Left colon (tissue), 1 donor: ENCODE measurements around the gene WFDC1.

GRCh38 chr16:82735501-82736081, 108.8 kb downstream of the CDH13 start:
- PRO-cap, result no peak

- PRO-cap, result no peak
These were observed 80.7 kb upstream of the HSBP1 start for GRCh38 chr16:83727040-83727433.

GRCh38 chr16:83800005-83800305, 7.8 kb upstream of the HSBP1 start:
- PRO-cap, result unidirectional peak, plus-strand start at chr16:83800143

DNA sequence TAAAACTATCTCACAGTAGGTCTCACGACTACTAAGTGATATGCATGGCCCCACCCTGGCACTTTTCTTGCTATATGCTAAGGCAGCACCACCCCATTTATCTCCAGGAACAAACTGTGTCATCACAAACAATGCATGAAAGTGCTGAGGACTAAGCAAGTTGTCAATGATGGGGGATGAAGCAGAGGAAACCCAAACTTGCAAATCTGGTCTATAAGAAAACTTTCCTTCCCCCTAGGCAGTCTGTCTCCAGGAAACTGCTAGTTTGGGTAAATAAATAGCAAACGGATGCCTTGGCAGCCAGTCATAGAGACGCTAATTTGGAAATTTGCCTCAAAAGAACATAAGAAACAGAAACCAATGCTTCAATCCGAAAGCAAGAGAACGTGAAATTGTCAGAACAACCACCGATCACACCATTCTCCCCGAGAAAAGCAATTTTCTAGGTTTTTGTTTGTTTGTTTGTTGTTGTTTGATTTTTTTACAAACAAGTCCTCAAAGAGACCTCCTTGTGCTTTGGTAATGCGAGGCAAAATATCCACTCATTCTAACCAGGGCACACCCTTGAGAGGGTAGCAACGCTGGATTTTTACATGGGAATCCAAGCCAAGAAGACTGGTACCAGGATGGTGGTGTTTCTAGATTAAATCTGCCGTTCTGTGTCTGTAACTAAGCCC, 5.5 kb upstream of the HSBP1 start:
- PRO-cap, result no peak

GRCh38 chr16:83923373-83924054, 24.6 kb downstream of the MLYCD start:
- PRO-cap, result no peak

- PRO-cap, result unidirectional peak, plus-strand start at chr16:83926932
These were observed 26.3 kb upstream of the OSGIN1 start for GRCh38 chr16:83926370-83927518.

DNA sequence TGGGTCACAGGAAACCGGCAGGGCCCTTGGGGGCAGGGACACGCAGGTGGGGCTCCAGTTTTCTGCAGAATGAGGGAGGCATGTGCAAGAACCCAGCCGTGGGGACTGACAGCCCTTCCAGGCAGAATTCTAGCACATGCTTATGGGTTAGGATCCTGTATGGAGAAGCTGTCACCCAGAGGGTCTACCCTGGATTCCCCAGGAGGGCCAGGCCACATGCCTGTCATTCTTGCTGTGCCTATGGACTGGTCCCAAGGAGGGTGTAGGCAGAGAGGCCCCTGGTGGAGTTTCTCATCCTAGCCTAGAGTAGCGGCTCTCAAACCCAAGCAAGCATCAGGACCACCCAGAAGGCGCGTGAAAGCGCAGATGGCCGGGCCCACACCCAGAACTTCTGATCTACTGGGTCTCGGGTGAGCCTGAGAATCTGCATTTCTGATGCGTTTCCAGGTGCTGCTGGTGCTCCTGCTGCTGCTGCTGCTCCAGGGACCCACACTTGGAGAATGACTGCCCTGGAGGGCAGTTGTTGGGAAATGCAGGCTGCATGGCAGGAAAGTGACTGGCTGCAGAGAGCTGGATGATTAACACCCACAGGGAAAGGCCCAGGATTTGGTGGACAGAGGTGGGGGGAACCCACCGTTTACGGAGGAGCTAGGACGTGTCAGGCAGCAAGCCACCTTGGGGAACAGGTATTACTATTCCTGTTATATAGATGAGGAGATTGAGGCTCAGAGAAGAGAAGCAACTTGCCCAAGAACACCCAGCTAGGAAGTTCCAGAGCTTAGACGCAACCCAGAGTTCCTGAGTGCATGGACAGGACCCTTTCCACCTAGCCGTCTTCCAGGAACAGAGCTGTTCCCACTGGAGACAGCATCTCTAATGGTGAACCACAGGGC, 9.4 kb upstream of the OSGIN1 start:
- PRO-cap, result no peak

GRCh38 chr16:83954111-83954512, 1.1 kb downstream of the OSGIN1 start:
- PRO-cap, result unidirectional peak, plus-strand start at chr16:83954255

- PRO-cap, result no peak
These were observed 24.9 kb downstream of the MBTPS1 start for GRCh38 chr16:84091847-84092280.

- PRO-cap, result no peak
These were observed 6.4 kb downstream of the TAF1C start for GRCh38 chr16:84180206-84181143.

DNA sequence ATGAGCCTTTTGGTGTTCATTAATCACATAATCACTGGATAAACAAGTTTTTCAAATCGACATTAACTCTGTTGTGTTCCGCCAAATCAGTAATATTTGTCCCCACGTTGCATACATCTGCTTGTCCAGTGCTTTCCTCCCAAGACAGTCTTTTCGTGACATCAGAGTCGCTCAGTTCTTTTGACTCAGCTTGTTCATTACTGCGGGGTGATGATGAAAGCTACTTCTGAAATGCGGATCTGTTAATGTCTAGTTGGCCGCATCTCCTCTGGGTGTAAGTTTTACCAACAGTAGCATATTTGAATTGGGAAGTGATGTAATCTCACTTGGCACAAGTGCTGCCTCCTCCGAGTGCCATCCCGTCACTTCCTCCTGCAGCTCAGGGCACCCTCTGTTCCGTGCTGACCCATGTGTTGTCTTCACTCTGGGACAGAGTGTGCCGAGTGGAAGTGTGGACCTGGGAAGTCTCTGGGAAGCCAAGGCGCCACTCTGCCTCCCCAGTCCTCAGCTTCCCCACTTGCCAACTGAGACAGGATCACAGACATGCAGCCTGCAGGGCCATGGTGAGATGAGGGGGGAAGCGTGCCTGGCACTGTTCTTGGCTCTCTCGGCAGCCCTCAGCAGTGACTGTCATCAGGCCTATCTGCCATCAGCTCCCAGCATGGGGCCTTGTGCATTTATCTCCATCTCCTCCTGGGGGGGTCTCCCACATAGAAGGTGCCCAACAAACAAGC, 8.9 kb downstream of the ADAD2 start:
- PRO-cap, result no peak

DNA sequence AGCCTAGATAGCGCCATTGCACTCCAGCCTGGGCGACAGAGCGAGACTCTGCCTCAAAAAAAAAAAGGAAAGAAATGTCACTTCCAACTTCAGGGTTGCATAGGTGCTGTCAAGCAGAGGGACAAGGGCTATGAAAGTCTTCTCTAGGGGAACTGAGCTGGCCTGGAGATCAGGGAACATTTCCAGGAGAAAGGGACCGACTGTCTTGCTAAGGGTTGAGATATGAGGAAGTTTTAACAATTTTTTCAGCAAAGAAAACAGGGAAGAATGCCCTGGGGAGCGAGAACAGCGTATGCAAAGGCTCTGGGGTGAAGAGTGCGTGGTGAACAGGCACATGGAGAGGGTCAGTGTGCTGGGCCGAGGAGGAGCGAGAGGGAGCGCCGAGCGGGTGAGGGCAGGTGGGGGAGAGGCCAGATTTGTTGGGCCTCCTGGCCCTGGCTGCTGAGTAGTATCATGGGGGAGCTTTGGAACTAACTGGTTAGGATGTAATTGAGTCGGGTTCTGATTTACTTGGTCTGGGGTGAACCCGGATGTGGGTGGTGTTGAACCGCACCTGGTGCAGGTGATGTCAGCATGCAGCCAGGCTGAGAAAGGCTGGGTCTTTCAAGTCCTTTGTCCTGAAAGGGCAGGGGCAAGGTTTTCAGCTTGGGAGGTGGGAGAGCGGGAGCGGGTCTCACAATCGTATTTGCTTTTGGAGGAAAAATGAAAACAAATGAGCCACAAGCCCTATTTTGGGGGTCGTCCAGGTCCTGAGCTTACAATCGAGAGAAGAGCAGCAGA, 11.3 kb upstream of the WFDC1 start:
- PRO-cap, result no peak

DNA sequence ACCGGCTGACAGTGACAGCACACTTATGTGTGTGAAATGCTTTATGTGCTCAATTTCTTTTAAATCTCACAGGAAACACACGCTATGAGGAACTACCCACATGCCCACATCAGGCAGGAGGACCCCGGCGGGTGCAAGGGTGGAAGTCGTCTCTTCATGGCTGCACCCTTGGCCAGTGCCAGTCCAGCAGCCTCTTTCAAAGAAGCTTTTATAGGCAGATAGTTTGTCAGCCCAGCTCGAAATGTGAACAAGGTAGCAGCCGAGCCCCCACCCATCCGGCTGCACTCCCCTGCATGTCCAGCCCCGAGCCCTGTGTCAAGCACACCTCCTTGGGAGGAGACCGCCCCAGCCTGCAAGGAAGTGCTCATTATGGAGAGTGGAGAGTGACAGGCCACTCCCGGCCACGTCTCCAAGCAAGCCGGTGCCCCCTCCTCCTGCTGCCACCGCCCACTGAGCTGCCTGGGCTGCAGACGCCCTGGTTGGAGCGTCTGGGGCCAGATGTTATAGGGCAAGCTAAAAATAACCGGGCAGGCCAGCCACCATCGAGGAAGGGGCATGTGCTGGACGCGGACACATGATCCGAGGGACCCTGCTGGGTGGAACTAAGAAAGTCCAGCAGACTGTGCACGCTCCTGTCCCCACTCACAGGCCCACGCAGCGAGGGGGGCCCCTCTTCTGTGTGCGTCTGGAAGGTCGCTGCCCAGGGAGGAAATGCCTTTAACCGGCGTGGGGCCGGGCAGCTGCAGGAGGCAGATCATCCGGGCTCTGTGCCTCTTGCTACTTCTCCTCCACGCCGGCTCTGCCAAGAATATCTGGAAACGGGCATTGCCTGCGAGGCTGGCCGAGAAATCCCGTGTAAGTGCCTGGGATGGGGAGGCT, at the start of gene WFDC1:
WFDC1 (plus strand) TSS at position 618 of the 879 bp plus-strand sequence.
- PRO-cap, result bidirectional peak, plus-strand start at position 720 of the sequence, minus-strand start at position 683 of the sequence

GRCh38 chr16:84340130-84340888, 28.0 kb upstream of the ATP2C2 start:
- PRO-cap, result bidirectional peak, plus-strand start at chr16:84340535, minus-strand start at chr16:84340433

GRCh38 chr16:84396050-84397141, 28.1 kb downstream of the ATP2C2 start:
- PRO-cap, result no peak

DNA sequence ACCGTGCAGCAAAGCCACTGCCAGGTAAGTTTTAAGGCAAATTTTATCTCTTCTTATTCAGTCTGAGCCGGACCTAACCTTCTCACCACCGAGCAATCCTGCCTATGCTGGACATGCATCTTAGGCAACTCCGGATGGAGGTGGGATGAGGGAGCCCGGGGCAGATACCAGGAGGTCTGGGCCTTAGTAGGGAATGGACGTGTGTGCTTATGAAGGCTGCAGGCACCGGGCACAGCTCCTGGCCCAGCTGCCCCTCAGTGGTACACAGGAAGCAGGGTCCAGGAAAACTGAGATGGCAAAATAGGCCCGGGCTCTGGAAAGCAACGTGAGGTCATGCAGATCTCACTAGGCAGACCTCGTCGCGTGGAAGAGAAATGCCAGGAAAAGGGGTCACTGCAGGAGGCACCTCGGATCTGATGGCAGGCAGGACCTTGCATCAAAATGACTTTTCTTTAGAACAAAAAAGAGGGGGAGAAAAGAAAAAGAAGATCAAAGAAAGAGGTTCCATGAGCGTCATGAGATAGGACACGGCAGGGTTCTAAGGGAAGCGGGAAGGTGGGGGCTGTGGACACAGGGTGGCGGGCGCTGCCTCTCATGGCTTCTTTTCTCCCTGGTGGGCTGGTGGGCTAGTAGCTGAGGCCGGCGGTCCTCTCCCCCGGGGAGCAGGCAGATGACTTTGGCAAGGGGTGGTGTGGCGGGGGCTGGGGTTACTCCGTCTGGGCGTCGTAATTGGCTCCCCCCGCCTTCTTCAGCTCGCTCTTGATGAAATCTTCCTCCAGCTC, 51.5 kb downstream of the COTL1 start:
- PRO-cap, result no peak

DNA sequence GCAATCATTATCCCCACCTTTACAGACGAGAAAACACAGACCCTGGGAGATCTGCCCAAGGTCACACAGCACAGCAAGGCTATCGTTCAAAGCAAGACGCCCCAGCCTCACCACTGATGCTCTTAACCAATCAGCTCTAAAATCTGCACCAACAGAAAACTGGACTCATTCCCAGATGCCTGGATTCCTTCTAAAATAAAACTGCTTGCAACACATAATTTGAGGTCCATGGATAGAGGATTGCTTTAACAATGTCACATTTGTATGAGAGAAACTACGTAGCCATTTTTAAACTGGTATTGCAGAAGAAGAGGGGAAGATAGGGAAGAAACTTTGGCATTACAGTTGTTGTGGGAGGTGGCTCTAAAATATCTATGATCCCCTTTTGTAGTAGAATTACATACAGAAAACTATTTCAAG, 6.8 kb downstream of the COTL1 start:
- PRO-cap, result no peak

DNA sequence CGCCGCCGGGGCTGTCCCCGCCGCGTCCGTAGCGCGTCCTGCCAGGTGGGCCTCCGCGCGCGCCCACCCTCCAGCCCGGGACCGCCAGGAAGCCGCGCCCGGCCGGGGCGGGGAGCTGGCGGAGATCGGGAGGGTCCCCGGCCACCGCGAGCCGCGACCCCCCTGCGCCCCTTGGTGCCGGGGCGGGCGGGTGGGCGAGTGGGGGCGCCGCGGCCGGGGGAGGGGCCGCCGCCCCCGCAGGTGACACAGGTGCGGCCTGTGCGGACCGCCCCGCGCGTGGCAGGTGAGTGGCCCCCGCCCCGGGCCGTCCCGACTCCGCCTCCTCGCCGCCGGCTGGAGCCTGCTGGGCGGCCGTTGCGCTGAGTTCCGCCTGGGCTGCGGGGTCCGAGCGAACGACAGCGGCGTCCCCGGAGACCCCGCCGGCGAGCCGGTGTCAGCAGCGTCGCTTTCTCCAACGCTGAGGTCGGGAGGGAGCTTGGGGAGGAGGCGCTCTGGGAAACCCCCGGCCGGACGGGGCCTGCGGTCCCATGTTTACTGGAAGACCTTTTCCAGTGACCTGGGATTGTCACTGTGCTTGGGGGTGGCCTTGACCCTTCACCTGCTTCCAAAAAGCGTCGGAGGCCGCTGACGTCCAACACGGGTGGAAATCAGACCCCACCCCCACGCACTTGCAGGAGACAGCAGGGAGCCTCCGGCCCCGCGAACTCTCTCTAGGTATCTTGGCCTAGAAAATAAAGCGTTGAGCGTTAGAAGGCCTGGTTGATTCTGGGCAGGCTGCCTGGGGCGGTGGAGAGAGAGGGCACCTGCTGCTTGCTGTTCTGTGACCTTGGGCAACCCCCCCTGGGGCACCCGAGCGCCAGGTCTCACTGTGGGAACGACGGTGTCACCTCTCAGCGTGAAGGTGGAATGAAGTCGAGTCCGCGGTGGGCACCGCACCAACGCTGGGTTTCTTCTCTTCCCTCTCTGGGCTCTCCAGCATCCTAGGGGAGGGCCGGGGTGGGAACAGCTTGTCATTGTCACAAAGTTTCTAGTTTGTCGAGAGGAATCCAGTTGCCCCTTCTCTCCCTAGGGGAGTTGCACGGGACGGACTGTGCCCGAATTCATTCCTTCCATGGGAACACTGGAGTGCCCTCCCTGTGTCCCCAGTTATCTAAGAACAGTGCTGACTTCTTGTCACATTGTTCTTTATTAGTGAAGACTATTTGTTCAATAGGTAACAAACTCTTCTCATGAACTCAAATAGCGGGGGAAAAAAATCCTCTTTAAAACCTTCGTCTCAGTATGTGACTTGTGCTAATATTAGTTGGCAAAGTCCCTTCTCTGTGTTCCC, 759 bp downstream of the KLHL36 start:
- PRO-cap, result bidirectional peak, plus-strand start at position 379 of the sequence, minus-strand start at position 317 of the sequence

- PRO-cap, result bidirectional peak, plus-strand start at chr16:84738038, minus-strand start at chr16:84737727
These were observed 38.0 kb downstream of the USP10 start for GRCh38 chr16:84737630-84738300.

- PRO-cap, result no peak
These were observed 45.0 kb upstream of the CRISPLD2 start for GRCh38 chr16:84774784-84775168.